ENCODE measurements around a stretch of chr13.

GRCh38 chr13:110810115-110810520 is 96.6 kb downstream of the ING1 start:
- PRO-cap = no peak

DNA sequence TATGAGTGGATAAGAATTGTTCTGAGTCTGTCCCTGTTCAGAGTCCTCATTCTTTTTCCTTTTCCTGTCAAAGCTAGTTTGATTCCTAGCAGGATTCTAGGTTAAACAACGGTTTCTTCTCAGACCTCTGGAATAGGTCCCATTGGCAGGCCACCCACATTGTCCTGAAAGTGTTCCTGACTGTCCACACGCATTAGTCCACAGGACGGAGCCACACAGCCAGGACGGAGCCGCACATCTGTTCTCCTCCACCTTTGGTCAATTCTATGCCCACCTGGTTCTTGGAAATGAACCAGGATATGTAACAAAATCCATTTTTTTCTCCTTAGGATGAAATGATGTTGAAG is 46.1 kb downstream of the ANKRD10 start:
- PRO-cap = no peak

GRCh38 chr13:110880683-110881039 is 34.2 kb downstream of the ANKRD10 start:
- PRO-cap = unidirectional peak, plus-strand start at chr13:110880795

DNA sequence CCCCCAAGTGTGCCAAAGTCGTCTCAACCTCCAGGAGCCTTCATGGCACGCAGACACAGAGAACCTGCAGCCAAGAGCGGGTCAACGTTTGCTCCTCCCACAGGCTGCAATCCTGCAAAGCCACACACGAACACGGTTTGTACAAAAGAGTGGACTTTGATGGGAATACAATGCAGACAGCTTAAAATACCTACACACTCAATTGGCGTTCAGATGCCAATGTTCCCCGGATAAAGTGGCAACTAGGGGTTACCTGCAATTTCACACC is 29.3 kb downstream of the ANKRD10 start:
- PRO-cap = no peak

GRCh38 chr13:110896807-110898258 is 17.5 kb downstream of the ANKRD10 start:
- PRO-cap = no peak

DNA sequence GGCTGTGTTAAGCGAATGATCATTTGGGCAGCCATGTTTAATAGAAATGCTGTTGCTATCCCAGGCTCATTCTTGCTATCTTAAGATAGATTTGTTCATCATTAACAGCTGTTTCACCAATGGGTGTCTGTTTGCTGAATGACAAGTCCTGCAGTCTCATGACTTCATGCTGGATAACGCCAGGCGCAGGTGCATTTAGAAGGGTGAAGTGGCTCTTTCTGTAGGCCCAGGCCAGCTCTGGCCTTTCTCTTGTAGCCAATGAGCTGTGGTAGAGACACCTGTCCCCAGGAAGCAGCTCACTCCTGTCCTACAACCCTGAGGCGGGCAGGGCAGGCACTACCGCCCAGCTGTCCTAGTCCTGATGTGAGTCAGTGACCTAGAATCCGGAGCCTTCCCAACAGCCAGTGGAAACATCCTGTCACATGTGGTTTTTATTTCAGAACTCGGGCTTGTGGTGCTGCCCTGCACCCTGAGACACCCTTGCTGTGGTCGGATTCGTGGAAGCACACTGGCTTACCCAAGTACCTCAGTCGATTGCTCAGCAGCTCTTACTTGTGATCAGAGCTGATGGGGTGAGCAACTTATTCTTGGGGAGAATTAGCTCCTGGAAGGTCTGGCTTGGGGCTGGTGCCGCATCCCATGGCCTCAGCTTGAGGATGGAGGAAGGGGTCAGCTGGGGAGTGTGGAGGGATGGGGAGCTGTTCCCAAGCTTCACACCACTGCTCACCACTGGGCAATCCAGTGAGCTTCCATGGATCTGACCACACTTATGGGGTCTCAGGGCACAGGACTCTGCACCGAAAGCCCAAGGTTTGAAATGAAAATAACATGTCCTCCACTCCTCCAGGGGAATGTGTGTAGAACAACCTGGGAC is 83.6 kb upstream of the ARHGEF7 start:
- PRO-cap = no peak

DNA sequence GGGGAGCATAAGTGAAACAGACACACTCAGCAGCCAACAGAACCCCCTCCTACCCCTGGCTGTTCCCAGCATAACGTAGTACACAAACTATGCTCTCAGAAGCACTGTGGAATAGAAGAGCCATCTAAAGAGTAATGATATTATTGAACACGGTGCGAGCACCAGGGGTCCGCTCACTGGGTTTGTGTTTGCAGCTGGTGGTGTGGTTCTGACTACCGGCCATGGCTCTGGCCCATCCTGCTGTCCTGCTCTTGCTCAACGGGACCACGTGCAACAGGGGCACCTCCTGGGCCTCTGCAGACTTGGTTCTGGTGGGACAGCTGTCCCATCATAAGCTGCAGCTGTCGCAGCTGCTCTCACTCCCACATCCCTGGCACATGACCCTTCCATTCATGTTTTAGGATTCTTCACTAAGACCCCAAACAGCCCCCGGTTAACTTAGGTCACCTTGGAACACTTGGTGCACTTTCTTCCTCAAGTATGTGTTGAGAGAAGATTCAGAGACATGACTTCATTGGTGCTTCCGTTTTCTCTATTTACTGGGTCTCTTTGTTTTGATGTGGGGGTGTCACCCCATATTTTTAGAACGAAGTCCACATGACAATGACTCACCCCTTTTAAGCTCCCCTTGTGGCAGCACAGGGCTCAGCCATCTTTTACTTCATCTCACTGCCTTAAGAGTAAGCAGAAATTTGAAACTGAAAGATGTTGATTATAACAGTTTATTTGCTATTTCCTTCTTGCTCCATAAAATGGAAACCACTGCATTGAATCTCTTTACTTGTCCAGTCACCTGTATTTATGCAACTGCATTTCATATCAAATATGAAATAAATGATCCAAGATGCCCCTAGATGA is 68.4 kb upstream of the ARHGEF7 start:
- PRO-cap = no peak

DNA sequence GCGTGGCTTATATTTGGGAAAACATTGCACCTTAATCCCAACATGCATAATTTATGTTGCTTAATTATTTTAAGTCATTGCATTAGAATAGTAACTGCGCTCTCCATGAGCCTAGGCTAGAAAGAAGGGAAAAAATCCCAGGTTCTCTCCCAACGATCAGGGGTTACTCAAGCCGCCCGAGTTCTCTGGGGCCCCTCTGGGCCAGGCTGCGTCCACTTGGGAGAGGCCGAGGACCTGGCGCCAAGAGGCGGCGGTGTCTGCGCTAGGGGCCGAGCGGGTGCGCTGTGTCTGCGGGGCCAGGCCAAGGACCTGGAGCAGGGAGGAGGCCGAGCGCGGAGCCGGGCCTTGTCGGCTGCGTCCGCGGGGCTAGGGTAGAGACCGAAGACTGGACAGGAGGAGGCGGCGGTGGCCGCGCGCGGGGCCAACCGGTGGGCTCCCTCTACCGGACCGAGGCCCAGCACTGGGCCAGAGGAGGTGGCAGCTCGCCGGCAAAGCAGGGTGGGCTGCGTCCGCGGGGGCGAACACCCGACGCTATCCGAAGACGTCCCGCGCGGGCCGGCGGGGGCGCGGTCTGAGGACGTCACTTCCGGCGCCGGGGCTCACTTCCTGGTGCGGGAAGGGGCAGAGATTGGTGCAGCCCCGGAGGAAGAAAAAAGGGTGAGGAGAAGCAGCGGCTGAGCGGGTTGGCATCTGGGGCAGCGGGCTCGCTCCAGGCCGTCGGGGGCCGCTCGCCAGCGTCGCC is 38.1 kb downstream of the ARHGEF7 start:
- PRO-cap = unidirectional peak, plus-strand start at position 329 of the sequence; bidirectional peak, plus-strand start at position 650 of the sequence, minus-strand start at position 573 of the sequence

- PRO-cap = no peak
Observed at GRCh38 chr13:111209543-111209977, 94.5 kb downstream of the ARHGEF7 start.

DNA sequence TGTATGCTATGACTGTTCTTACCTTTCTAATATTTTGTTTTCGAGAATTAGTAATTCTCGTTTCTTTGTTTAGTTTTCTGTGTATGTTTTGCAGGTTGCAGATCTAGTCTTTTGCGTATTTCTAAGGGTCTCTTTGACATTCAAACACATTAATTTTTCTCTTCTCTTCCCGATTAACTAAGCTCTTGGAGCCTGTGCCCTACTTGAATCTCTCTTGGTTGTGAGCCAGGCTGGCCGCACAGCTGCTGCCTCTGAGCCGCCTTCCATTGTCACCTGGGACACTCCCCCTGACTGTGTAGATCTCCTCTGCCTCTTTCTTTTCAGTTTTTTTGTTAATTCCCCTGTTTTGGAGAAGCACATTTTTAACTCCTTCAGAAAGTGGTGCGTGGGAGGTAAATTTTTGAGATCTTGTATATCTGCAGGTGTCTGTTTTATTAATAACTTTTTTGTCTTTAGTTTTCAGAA is 100.5 kb downstream of the ARHGEF7 start:
- PRO-cap = no peak

DNA sequence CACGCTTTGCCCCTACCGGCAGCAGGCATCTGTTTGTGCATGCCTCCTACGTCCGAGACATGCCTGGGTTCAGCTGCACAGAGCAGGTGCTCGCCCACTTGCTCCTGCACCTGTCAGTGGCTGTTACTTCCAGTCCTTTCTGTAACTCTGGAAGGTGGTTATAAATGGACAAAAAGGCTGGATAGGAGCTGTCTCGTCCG is 18.0 kb upstream of the TEX29 start:
- PRO-cap = no peak

GRCh38 chr13:111372621-111373079 is 52.2 kb downstream of the TEX29 start:
- PRO-cap = no peak

GRCh38 chr13:111844288-111844430 is 222.8 kb upstream of the SOX1 start:
- PRO-cap = no peak

GRCh38 chr13:112073195-112073967 is 6.4 kb downstream of the SOX1 start:
- PRO-cap = no peak

DNA sequence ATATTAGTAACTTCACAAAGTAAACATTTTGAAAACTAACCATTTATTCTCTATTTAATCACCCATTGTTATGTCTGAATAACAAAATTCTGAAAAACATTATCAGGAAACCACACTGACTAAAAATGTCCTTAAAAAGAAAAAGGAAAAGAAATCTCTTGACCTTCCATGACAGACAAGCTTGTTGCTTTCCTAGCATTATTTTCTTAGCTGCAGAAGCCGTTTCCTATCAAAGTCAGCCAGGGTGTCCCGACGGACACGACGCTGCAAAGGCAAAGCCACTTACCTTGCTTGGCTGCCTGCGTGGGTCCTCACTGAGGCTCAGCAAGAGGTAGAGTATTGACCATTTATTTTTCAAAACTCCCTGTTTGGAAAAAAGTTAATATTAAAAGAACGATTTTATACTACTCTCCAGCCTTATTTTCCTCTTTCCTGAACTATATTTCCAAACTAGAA is 28.9 kb downstream of the TUBGCP3 start:
- PRO-cap = no peak

DNA sequence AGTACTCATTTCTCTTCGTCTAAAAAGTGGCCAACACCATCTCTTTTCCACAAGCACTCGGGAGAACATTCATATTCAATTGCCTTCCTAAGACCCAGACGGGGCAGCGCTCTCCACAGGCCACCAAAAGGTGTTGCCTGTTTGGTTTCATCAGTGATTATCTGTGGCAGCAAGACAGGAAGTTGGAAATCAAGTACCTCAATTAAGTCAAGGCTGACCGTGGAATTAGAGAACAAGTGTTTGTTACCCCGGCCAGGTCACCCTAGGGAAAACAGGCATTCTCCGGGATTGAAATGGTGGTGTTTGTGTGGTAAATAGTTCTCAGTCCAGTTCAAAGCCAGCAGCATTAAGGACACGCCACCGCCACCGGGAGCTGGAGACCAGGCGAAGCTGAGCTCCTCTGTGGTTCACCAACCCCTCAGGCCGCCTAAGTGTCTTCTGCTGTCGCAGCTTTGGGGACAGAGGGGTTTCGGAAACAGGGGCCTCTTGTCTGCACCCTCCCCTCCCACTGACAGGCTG is 824 bp upstream of the ATP11A start:
- PRO-cap = no peak

DNA sequence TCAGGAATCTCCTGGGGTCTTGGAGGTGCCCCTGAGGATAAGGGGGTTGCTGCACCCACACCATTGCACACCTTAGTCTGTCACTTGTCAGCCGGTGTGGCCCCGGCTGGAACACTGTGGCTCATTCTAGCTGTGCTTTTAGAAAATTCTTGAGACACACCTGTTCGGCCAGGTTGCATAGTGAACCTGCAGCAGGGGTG is 71.8 kb downstream of the ATP11A start:
- PRO-cap = no peak

DNA sequence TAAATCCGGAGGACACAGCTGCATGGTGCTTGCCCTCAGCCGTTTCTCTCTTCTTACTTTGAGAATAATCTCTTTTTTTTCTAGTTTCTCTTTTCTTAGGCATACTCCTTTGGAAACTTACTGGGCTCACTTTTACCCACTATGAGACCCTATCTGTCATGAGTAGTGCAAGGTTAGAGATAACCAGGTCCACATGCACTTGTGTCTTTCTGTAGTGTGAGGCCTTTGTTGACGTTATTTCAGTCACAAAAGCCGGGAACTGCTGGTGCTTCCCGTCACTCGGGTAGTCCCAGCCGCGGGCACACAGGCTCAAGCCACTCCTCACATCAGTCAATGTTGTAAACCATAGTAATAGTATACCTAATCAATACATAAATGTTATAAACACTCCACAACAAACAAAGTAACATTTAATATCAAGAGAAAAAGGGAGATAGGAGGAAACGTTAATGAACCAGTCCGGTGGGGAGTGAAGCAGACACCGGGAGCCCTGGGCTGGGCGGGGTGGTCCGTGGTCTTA is 81.7 kb downstream of the ATP11A start:
- PRO-cap = no peak

DNA sequence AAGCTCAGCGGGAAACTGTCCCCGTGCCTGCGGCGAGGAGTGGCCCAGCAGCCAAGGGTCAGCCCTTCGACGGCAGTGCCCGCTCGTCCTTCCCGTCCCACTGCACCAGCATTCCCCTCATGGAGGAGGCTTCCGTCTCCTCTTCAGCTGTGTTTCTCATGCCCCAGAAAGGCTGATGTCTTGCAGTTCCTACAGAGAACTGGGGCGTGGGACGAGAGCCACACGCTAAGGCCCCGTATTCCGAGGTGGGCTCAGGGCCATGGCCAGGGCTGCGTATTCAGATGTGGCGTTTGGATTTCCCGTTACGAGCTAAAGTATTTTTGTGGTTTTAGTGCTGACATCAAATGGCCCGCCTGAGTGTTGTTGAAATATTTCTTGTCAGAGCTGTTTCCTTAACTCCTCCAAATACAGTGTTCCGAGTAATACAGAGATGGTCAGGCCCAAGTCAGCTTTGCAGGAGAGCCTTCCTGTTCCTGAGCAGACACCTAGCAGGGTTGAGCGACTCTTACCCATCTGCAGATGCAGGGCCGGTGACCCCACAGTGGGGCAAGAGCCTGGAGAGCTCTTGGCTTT is 93.7 kb downstream of the ATP11A start:
- PRO-cap = no peak

DNA sequence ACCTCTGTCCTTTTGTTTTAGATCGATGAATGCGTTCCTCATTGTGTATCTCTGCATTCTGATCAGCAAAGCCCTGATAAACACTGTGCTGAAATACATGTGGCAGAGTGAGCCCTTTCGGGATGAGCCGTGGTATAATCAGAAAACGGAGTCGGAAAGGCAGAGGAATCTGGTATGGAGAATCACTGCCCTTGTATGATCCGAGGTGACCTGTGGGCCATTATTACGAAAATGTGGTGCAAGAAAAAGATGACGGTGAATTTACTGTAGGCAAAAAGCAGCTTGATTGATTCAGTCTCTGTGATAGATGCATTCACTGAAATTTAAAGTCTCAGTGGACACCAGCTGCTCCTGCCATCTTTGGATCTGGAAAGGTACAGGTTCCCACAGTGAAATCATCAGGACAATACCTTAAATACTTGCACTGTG is 135.6 kb downstream of the ATP11A start:
- PRO-cap = no peak

Measured in pulmonary lymph node (tissue), 1 donor.